Hematopoietic multipotent progenitor cell (in vitro differentiated cells): ENCODE measurements around a stretch of chr3.

DNA sequence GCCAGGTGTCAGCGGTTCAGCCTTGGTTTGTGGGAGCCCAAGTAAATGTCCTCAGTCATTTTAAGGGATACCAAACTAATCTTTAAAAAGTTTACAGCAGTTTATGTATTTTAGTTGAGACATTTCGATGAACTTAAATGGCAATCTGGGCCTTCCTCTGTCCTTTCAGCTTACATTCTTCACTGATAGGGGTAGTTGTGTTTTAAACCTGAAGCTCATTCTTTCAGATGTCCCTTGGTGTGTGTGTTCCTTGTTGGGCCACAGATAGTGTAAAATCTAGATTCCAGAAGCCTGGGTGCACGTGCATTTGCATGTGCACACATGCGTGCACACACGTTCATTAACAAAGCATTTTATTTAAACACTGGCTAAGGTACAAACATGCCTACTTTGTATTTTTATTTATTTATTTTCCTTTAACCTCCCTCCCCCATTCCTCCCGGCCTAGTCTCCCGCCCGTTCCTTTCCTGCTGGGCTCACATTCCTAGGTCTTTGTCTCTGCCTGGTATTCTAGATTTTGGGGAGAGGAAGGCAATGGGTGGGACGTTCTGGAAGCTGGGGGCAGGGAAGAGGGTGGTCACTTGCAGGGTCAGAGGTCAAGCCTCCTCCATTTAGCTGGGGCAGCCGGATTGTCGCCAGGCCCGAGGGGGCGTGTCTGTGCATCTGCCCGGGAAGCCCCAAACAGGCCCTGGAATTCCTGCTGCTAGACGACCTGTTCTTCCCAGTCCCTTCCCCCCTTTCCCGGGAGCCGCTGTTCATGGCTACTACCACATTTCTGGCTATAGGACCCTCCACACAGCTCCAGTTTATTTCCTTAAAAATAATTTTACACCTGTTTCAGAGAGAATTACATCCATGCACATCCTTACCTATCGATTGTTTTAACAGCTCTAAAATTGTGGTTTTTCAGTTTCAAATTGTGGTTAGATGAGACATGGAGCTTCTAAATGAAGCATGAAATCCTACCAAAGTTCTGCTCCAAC is 51.7 kb downstream of the TRIM71 start:
- CAGE, long polyA plus RNA = no peak

GRCh38 chr3:33124206-33124787 is 10.5 kb downstream of the CRTAP start:
- CAGE, long polyA plus RNA = no peak

GRCh38 chr3:33144186-33145036 is 30.6 kb downstream of the CRTAP start:
- CAGE, long polyA plus RNA = no peak

DNA sequence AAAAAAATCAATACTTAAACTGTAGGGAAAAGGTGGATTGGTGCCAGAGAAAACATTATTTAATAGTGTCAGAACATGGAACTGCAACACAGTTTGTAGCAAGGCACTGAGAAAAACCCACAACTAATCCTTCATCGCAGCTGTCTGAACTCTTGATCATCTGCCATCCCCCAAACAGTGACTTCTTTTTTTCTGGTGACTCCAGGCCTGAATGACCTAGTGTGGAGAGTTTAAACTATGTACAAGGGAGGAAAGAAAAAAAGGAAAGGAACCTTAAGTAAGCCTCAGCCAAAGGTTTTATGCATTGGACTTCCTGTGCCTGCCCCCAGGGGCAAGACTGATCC is 33.1 kb downstream of the CRTAP start:
- CAGE, long polyA plus RNA = no peak

- CAGE, long polyA plus RNA = no peak
Observed at GRCh38 chr3:33426372-33427198, 13.6 kb downstream of the UBP1 start.

- CAGE, long polyA plus RNA = start-site peak on the plus strand at chr3:33441029-33441050, 19 reads
Observed at GRCh38 chr3:33440700-33441764, 827 bp upstream of the UBP1 start.

GRCh38 chr3:33791603-33792125 is 6.8 kb upstream of the PDCD6IP start:
- CAGE, long polyA plus RNA = no peak

DNA sequence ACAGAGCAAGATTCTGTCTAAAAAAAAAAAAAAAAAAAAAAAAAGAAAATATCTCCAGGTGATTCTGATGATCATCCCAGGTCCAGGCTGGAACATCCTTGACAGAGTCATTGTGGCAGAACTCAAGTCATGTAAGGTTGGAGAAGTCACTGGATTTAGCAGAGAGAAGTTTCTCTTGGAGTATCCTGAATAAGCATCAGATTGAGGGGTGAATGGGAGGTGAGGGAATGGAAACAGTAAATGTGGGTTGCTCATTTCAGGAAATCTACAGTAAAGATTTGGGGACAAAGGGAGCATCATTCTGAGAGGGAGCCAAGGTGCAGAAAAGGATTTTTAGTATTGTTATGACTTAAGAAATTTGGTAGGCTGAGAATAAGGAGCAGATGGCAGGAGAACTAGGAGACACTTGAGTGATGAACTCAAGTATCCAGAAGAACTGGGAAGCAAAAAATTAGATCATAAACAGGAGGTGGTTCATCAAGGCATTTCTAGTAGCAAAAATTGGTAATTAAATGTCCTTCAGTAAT is 18.1 kb downstream of the PDCD6IP start:
- CAGE, long polyA plus RNA = no peak

GRCh38 chr3:34856460-34857157 is 782.7 kb upstream of the ARPP21 start:
- CAGE, long polyA plus RNA = no peak

DNA sequence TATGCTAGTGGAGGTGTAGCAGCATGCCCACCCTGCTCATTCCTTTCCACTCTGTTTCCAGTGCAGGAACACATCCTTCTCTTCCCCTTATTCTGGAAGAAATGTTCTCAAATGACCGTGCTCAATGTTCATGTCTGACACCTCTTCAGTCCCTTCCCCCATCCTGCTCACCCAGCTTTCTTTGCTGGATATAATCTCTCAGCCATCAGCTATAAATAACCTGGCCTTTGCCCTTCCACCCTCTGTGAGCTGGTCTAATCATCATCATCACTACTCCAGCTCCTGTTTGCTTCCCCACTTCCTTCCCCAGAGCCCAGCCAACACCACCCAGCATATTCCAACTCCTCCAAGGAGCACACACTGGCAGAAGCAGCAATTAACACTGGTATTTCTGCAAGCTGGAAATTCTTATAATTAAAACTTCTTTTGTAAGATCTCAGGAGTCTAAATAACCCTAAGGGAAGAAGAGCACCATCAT is 31.0 kb downstream of the DCLK3 start:
- CAGE, long polyA plus RNA = no peak

DNA sequence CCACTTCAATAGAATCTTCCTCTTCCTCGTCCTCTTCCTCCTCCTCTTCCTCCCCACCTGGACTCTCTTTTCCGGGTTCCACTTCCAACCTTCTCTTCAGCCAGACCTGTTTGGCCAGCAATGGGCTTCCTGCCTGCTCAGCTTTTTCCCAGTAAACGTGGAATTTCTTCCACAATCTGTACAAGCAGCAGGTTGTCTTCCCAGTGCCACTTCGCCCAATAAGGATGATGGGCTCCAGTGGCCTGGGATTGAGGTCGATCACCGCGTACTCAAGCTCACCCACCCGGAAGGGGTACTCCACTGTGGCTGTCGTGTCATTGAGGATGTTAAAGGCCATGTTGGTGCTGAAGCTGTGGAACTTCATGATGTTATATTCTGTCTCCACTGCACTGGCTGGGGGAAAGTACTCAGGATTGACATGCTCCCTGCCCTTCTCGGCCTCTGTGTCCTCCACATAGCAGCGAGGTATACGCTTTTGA is 88.5 kb downstream of the TRANK1 start:
- CAGE, long polyA plus RNA = no peak

GRCh38 chr3:37048054-37049006 is 55.0 kb downstream of the MLH1 start:
- CAGE, long polyA plus RNA = no peak

- CAGE, long polyA plus RNA = no peak
Observed at GRCh38 chr3:37058743-37059278, 65.5 kb downstream of the MLH1 start.

- CAGE, long polyA plus RNA = no peak
Observed at GRCh38 chr3:37115328-37115825, 59.0 kb downstream of the LRRFIP2 start.

GRCh38 chr3:37127329-37127815 is 47.0 kb downstream of the LRRFIP2 start:
- CAGE, long polyA plus RNA = no peak

DNA sequence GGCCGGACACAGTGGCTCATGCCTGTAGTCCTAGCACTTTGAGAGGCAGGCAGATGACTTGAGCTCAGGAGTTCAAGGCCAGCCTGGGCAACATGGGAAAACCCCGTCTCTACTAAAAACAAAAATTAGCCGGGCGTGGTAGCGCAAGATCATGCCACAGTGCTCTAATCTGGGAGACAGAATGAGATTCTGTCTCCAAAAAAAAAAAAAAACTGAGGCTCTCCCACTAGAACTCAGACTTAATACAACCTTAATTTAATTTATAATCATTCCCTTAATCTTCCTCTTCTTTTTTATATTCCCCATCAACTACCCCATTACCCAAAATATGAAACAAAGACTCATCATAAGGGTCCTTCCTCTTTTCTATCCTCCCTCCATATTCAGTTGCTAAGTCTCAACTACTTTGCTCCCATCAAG is 33.9 kb downstream of the LRRFIP2 start:
- CAGE, long polyA plus RNA = no peak

DNA sequence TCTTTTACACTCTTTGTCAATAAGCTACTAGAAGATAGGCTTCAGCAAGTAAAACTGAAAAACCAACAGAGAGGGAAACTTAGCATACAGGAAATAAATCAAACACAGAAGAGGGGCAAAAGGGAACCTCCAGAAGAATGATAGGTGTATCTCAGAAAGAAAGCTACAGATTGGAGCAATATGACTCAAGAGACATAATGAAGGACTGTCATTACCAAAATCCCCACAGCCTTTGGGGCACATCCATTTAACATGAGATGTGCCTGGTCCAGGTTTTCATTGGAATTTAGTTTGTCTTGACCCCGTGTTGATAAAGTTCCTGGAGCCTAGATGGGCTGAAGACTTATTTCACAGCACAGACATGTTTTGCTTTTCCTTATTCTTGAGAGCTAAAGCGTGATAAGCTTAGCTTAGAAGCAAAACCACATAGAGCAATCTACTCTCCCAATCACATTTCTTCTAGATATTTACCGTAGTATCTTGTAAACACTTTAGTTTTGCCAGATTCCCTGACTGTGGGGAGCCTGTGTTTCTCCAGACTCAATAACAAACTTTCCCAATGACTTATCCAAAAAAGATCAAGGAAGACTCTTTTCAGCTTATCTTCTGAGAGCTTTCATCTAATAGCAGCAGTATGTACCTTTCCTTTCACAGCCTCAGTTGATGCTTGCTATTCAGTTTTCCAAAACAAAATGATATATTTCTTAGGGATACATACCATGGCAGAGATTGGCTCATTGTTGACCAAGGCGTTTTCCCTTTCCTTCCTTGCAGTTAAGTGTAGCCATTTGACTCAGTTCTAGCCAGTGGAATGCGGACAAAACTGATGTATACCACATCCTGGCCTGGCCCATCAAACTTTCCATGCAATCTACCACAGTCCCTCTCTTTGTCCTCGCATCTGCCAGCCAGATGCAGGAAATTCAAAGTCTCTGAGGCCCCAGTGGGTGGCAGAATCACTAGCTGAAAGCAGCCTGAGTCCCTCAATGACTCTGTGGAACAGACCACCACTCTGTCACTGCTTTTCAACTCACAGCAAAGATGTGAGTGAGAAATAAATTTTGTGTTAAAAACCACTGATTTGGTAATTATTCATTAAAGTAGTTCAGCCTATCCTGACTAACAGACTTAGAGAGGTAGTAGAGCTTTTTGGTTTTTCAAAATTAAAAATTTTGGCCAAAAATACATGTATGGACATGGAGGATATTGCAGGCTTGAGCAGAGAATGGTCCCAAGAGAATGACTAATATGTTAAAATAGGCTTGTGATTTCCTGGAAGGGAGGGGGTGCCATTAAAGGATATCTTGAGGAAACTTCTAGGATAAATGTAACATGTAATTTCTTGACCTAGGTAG is 11.3 kb downstream of the LRRFIP2 start:
- CAGE, long polyA plus RNA = no peak

DNA sequence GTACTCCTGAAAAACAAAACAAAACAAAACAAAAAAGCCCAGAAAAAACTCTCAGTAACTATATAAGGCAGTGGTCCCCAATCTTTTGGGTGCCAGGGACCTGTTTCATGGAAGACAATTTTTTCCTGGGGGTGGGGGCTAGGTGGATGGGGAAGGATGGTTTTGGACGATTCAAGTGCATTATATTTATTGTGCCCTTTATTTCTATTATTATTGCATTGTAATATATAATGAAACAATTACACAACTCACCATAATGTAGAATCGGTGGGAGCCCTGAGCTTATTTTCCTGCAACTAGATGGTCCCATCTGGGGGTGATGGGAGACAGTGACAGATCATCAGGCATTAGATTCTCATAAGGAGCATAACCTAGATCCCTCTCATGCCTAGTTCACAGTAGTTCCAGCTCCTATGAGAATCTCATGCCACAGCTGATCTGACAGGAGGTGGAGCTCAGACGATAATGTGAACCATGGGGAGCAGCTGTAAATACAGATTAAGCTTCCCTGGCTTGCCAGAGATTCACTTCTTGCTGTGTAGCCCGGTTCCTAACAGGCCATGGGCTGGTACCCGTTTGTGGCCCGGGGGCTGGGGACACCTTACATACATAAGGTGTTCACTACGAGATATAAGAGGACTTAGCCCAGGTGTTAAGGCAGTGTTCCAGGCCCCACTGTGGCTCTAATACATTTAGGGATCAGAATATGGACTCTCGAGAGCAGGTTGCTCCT is 1.3 kb upstream of the GOLGA4 start:
- CAGE, long polyA plus RNA = no peak

GRCh38 chr3:37302519-37303336 is 59.7 kb downstream of the GOLGA4 start:
- CAGE, long polyA plus RNA = no peak

DNA sequence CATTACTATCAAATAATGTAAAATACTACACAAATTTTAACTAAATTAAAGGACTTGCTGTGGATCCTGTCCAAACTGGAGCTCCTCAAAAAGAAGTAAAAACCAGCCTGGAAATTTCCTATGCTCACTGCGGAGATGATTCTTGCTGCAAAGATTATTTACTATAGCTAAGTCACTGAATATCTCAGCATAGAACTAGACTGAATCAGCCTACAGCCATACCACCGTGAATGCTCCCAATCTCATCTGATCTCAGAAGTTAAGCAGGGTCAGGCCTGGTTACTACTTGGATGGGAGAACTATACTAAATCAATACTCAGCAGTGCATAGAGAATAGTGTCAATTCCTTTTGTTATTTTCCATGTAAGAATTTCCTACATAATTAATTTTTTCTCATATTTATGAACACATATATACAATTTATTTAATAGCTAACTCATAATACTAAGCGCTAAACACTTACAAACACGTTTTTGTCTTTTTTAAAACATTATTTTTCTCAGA is 98.4 kb downstream of the GOLGA4 start:
- CAGE, long polyA plus RNA = no peak